Gastroesophageal sphincter (tissue), 4 donors: ENCODE results near the gene RNF187.

- PRO-cap, result bidirectional peak, plus-strand start at chr1:228487394, minus-strand start at chr1:228487076
- RAMPAGE, long total RNA, 4 experiments, result no peak in any of the 4 experiments
Measured at GRCh38 chr1:228486968-228487471, at the start of gene RNF187. Gene RNF187 (plus strand): TSS chr1:228487382.

DNA sequence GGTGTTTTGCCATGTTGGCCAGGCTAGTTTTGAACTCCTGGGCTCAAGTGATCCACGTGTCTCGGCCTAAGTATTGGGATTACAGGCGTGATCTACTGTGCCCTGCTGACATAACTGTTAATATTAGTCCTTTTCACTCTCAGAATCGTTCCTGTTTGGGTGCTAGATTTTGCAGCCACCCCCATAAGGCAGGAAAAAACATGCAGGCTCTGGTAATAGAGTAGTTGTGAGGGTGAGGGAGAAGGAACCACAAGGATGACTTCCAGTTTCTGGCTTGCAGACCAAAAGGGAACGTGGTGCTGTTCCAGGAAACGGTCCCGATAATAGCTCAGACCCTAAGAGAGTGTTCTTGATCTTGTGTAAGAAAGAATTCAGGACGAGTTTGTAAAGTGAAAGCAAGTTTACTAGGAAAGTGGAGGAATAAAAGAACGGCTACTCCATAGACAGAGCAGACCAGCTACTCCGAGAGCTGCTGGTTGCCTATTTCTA, 50.7 kb upstream of the RHOU start:
- PRO-cap, result no peak
- RAMPAGE, long total RNA, 4 experiments, result no peak in any of the 4 experiments

- PRO-cap, result no peak
- RAMPAGE, long total RNA, 4 experiments, result no peak in any of the 4 experiments
Measured at GRCh38 chr1:228810055-228810774, 74.9 kb downstream of the RHOU start.

DNA sequence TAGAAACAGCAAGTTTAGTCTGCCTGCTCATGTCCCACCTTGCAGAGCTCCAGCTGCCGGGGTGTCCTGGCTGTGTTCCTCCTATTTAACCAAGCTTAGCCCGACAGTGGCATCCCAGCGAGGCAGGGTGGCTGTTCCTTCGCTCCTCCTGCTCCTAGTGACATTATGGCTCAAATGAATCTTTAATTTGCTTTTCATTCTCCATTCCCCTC, 138.0 kb downstream of the RHOU start:
- PRO-cap, result unidirectional peak, minus-strand start at position 61 of the sequence
- RAMPAGE, long total RNA, 4 experiments, result no peak in any of the 4 experiments

GRCh38 chr1:228911190-228911899, 176.1 kb downstream of the RHOU start:
- PRO-cap, result no peak
- RAMPAGE, long total RNA, 4 experiments, result no peak in any of the 4 experiments

DNA sequence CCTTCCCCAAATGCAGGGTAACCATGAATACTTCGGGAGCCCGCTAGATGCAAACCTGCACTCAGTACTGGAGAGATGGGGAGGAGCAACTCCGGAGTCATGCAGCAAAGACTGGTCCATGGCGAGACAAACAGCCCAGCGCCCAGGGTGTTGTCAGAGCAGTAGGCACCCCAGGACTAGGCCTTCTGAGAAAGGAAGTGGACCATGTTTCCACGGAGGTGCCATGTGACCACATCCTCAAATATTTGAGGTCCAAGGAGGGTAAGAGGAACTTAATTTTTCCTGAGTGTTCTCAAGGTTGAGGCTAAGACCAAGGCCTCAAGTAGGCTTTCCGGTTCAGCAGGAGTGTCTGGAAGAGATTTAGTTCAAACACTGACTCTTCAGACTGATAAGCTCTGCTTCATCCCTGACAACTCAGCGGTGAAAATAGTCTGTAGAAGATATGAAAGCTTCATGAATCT, 186.2 kb downstream of the RHOU start:
- PRO-cap, result no peak
- RAMPAGE, long total RNA, 4 experiments, result no peak in any of the 4 experiments

GRCh38 chr1:229269505-229270136, 1.3 kb upstream of the RAB4A start:
- PRO-cap, result no peak
- RAMPAGE, long total RNA, 4 experiments, result no peak in any of the 4 experiments

DNA sequence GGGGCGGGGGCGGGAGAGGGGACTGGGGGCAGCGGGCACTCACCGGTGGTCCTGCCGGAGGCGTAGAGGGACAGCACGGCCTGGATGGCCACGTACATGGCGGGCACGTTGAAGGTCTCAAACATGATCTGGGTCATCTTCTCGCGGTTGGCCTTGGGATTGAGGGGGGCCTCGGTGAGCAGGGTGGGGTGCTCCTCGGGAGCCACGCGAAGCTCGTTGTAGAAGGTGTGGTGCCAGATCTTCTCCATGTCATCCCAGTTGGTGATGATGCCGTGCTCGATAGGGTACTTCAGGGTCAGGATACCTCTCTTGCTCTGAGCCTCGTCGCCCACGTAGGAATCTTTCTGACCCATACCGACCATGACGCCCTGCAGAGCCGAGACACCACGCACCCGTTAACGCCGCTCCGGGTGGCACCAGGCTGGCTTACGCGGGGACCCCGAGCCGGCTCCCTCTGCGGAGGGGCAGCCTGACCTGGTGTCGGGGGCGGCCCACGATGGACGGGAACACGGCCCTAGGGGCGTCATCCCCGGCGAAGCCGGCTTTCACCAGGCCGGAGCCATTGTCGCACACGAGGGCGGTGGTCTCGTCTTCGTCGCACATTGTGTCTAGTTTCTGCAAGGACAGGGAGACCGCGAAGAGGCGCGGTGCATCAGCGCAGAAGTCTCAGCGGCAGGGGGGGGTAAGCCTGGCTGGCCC, 1.2 kb downstream of the ACTA1 start:
- PRO-cap, result no peak
- RAMPAGE, long total RNA, 4 experiments, result no peak in any of the 4 experiments

- PRO-cap, result no peak
- RAMPAGE, long total RNA, 4 experiments, result no peak in any of the 4 experiments
Measured at GRCh38 chr1:229905108-229905705, 161.8 kb upstream of the GALNT2 start.

DNA sequence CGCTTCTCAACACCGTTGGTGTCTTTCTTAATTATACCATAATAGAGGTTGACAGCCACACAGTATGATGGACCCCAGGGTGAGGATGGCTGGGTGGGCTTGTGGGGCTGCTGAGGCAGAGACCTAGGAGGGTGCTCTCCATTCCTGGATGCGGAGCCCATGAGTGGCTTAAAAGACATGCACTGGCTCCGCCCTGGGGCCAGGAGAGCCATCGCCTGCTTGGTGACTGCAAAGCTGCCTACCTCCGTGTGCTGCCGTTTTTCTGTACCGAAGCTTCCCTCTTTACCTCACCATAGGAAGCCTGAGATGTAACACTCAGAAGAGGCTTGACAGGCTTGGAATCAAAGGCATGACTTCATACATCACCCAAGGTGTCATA, 82.9 kb downstream of the GALNT2 start:
- PRO-cap, result no peak
- RAMPAGE, long total RNA, 4 experiments, result no peak in any of the 4 experiments

DNA sequence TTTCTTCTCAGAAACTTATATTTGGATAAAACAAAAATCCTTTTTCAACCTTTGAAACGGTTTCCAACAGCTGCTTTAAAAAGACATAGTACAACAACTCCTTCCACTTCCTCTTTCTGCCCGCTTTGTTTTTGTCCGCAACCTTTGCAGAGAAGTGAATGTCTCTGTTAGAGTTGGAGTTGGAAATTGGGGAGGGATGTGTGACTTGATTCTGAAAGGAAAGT, 83.2 kb downstream of the GALNT2 start:
- PRO-cap, result no peak
- RAMPAGE, long total RNA, 4 experiments, result no peak in any of the 4 experiments

- PRO-cap, result no peak
- RAMPAGE, long total RNA, 4 experiments, result no peak in any of the 4 experiments
Measured at GRCh38 chr1:230163684-230164201, 96.7 kb downstream of the GALNT2 start.

GRCh38 chr1:230224067-230224589, 157.1 kb downstream of the GALNT2 start:
- PRO-cap, result no peak
- RAMPAGE, long total RNA, 4 experiments, result no peak in any of the 4 experiments

GRCh38 chr1:230242927-230243508, 176.0 kb downstream of the GALNT2 start:
- PRO-cap, result no peak
- RAMPAGE, long total RNA, 4 experiments, result no peak in any of the 4 experiments

DNA sequence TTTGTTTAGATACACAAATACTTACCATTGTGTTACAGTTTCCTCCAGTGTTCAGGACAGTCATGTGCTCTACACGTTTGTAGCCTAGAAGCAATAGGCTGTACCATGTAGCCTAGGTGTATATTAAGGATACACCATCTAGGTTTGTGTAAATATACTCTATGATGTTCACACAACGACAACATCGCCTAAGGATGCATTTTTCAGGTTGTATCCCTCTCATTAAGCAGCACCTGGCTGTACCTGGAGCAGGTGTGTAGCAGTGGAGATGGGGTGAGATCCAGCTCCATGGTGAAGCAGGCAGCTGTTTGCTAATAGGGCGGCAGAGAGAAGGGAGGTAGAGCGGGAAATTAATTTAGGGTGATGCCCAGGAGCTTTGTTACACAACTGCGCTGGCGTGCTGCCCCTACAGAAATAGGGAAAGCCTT, 168.7 kb downstream of the PGBD5 start:
- PRO-cap, result no peak
- RAMPAGE, long total RNA, 4 experiments, result no peak in any of the 4 experiments

GRCh38 chr1:230609231-230609575, 33.1 kb upstream of the COG2 start:
- PRO-cap, result no peak
- RAMPAGE, long total RNA, 4 experiments, result no peak in any of the 4 experiments

DNA sequence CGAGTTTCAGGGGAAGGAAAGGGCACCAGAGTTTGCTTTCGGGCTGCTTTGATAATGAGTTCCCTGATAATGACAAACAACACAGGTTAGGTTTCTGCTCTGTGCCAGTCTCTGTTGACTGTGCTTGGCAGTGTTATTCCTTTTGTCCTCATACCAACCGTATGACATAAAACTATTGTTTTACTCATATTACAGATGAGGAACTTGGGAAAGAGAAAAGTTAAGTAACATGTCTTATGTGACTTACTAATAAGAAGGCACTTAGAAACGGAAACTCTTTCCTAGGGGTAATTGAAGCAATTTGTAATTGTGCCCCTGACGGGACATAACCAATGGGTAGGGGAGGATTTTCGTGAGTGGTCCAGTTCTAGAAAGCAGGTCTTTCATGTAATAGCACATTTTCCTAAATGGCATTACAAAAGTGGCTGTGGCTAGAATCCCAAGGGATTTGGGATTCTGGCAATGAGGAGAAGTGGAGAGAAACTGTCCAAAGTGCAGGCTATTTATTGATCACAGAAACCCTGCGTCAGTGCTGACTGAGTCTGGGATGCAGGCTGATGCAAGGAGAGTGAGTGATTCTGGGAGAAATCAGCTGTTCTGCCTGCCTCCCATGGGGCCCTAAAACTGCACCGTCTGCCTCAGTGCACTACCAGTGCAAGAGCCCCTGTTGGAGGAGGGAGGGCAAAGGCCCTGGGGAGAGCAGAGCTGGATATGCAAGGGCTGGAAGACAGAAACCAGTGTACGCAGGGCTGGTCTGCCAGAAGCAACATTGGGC, 42.8 kb downstream of the C1orf198 start:
- PRO-cap, result no peak
- RAMPAGE, long total RNA, 4 experiments, result no peak in any of the 4 experiments

DNA sequence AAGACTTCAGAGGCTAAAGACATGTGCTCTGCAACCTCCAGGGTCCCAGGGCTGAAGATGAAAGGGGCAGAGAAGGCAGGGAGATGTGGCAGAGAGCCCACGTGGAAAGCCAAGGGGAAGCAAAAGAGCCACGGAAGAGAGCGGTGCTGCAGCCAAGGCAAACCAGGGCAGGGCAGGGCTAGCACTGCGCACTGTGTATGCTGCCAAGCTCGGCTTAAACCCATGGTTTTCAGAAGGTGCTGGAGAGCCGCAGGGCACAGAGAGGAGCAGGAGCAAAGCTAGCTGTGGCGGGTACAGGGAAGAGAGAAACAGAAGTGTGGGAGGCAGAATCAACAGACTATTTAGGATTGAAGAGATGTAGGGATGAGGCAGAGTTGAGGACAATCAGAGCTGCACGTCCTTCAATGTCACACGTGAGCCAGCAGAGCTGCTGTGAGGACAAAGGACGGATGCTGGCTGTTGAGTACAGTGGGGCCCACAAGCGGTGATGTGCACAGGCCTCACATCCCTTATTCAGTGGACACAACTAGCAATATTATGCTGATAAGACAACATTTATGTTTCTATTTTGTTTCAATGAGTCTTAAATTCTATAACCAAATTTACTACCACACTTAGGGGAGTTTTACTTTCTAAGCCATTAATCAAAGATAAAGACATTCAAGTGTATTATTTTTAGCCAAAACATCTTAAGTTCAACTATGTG, 42.0 kb upstream of the C1orf198 start:
- PRO-cap, result no peak
- RAMPAGE, long total RNA, 4 experiments, result no peak in any of the 4 experiments

DNA sequence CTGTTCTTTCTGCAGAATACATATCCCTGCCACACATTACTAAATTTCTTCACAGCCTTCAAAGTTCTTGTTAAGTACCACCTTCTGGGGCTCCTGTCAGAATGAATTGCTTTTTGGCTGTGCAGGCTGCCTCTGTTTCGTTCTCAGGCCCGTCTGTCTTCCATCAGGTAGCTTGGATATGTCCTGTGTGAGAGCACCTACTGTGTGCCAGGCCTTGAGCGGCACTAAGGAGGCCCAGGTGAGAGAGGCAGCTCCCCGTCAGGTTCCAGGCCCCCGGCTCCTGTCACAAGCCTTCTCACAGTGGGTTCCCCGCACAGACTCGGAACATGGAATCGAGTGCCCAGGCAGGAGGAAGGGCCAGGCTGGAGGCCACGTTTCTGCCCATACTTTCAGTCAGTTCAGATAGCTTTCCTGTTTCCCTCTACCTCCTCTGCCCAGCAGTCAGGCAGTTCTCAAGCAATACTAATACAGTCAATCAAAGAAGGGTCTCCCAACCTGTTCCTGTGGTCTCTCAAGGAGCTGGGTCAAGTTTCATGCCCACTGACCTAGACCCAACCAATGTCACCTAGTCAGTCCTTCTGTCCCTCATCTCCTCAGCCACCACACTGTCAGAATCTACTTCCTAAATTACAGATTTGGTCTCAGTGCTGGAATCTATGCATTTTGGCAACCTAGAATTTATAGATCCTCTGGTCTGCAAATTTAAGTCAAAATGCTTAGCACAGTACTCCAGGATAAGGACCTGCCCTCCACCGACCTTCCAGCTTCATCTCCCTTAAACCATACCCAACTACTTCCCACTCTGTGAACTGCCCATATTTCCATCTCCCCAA, 40.3 kb downstream of the TTC13 start:
- PRO-cap, result no peak
- RAMPAGE, long total RNA, 4 experiments, result no peak in any of the 4 experiments

GRCh38 chr1:230938948-230939525, 39.6 kb downstream of the TTC13 start:
- PRO-cap, result no peak
- RAMPAGE, long total RNA, 4 experiments, result no peak in any of the 4 experiments